ENCODE measurements around a stretch of chr17.

DNA sequence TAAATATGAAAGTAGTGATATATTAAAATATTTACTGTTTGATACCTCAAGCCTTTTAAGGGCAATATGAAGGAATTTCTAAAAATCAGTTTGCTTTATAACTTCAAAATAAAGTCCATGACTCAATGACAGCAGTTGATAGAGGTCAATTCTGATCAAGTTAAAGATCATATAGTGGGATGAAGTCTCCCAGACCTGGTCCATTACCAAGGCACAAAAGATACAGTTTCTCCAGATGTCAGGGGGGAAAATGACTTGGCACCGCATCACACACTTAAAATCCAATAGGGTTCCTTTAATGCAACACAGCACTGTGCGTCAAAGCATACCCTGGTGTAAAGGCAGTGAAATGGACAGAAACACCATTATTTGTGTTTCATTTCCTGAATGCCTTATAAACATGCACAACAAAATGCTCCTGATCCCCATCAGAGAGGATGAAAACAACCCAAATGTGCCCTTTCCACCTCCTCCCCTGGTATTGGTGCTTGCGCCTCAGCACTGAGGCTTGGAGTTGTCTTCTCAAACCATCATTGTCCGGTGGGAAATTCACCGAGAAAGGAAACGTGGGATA is 944 bp downstream of the CDC27 start:
- PRO-cap, 2 experiments = peak in 2 of 2 experiments; most common plus-strand start position 336 of the sequence (in 1); most common minus-strand start position 219 of the sequence (in 1)

DNA sequence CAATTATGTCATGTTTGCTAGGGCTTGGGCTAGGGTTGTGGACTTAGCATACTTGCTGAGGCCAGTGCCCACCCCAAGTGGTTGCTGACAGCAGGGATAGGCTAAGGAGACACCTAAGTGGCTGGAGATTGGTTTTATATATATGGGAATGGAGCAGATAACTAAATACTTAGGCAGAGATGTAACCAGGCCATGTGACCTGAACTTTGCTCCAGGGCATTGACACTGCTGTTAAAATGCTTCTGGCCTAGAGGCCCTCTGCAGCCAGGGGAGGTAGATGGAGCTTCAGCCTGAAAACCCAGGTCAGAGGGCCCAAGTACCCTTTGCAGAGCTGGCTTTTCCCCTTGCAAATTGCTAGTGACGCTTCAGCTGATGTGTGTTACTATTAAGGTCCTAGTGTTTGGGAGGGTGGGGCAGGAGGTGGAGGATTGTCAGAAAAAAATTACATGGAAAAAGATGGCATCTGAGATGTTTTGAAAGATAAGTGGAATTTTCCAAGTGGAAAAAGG is 1.4 kb upstream of the ITGB3 start:
- PRO-cap, 2 experiments = no peak in any of the 2 experiments

GRCh38 chr17:47438119-47439413 is 92.3 kb upstream of the NPEPPS start:
- PRO-cap, 2 experiments = no peak in any of the 2 experiments

- PRO-cap, 2 experiments = peak in 2 of 2 experiments; most common plus-strand start chr17:47660115 (in 1)
Measured at GRCh38 chr17:47659509-47660570, 10.1 kb downstream of the KPNB1 start.

DNA sequence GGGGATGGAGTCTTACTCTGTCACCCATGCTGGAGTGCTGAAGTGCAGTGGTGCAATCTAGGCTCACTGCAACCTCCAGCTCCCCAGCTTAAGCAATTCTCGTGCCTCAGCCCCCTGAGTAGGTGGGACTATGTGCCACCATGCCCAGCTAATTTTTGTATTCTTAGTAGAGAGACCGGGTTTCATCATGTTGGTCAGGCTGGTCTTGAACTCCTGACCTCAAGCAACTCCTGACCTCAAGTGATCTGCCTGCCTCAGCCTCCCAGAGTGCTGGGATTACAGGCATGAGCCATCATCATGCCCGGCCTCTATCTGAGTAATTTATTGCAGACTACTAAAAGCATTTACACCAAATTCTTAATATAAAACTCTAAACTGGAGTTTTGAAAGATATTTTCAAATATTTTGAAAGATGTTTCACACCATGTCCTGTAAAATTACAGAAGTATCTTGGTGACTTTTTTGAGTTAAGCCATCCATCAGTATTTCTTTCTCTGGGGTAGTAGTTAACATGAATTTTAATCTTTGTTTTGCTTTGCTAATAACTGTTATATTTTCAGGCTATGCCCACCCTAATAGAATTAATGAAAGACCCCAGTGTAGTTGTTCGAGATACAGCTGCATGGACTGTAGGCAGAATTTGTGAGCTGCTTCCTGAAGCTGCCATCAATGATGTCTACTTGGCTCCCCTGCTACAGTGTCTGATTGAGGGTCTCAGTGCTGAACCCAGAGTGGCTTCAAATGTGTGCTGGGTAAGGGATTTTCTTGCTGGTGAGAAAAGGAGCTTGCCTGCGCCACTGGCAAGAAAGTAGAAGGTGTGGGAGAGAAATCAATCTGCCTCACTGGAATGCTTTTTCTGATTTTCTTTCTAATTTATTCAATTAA is 19.6 kb downstream of the KPNB1 start:
- PRO-cap, 2 experiments = no peak in any of the 2 experiments

- PRO-cap, 2 experiments = peak in 1 of 2 experiments; most common plus-strand start chr17:47734964 (in 1)
Measured at GRCh38 chr17:47734659-47735489, 1.8 kb downstream of the TBX21 start.

DNA sequence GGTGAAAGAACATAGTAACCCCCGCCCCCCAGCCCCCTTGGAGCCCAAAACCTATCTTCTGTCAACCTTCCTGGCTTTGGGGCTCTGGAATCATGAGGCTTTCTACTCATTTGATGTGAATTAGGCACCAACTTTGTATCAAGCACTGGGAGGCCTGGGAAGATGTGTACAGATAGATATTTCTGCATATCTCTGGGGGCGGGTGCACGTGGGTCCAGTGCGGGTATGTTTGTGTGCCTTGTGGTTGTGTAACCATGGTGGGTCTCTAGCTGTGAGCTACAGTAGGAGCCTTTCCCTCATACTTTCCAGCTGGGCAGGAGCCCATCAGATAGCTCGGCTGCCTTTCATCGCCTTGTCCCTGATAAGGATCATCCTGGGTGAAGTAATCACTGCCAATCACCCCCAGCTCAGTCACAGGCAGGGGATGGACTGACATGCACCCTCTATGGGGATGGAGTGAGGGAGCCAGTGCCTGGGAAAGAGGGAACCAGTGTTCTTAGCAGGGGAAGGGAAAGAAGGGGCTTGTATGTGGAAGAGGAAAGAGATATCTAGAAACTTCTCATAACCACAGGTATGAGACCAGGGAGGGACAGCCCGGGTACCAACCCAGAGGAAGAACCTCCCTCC is 3.1 kb upstream of the SCRN2 start:
- PRO-cap, 2 experiments = no peak in any of the 2 experiments

DNA sequence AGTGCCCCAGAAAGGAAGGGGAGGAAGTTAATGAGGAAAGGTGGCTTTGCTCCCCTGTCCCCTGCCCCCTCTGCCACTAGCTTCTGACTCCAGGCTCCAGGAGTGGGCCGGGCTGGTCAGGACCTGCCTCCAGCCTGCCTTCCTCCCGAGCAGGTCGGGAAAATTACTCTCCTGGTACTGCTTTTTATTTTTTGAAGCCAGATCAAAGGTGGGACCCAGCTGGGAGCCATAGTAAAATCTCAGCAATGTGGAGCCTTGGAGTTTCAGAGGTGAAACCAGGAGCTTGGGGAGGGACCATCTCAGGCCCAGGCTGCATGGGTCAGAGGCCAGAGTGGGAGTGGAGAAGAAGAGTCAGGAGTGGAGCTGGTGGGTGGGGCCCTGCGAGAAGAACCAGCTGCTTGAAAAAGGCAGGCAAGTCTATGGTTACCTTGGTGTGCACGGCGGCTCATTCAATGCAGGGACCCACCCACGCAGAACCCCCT is 10.4 kb upstream of the SP2 start:
- PRO-cap, 2 experiments = no peak in any of the 2 experiments

GRCh38 chr17:47949827-47950246 is 7.8 kb downstream of the PRR15L start:
- PRO-cap, 2 experiments = no peak in any of the 2 experiments

- PRO-cap, 2 experiments = no peak in any of the 2 experiments
Measured at GRCh38 chr17:48011770-48012687, 25.6 kb downstream of the COPZ2 start.

GRCh38 chr17:48014343-48014857 is 23.2 kb downstream of the COPZ2 start:
- PRO-cap, 2 experiments = no peak in any of the 2 experiments

DNA sequence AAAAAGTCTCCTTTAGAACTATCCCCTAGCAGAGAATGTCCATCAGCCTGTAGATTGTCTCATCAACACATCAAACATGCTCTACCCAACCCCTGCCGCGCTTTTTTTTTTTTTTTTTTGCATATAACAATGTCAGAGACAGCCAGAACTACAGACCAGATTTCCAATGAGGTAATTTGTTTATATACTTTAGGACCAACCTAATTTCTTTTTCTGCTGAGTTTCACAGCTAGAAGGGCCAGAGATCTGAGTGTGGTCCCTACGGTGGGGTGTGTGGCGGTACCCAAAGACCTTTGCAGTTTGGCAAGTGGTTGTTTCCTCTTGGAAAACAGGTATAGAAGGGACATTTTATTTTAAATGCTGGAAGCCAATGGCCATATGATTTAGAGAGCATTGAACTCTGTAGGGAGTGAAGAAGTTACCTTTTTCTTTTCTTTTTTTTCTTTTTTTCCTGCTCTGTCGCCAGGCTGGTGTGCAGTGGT is 22.8 kb downstream of the SNX11 start:
- PRO-cap, 2 experiments = no peak in any of the 2 experiments

DNA sequence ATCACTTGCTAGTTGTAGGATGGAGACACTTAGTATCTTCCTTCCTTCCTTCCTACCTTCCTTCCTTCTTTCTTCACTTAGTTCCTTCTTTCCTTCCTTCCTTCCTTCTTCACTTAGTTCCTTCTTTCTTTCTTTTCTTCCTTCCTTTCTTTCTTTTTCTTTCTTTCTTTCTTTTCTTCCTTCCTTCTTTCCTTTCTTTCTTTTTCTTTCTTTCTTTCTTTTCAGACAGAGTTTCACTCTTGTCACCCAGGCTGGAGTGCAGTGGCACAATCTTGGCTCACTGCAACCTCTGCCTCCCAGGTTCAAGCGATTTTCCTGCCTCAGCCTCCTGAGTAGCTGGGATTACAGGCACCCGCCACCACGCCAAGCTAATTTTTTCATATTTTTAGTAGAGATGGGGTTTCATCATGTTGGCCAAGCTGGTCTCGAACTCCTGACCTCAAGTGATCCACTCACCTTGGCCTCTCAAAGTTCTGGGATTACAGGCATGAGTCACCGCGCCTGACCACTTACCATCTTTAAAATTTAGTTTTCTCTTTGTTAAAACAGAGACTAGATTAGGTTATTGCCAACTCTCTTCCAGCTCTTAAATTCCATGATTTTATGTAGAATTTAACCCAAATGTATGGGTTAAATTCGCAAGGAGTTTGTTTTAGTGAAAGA is 91.9 kb downstream of the SKAP1 start:
- PRO-cap, 2 experiments = no peak in any of the 2 experiments

- PRO-cap, 2 experiments = peak in 2 of 2 experiments; most common plus-strand start chr17:48441580 (in 2); most common minus-strand start chr17:48441396 (in 2)
Measured at GRCh38 chr17:48441204-48441890, 11.3 kb upstream of the SKAP1 start.

DNA sequence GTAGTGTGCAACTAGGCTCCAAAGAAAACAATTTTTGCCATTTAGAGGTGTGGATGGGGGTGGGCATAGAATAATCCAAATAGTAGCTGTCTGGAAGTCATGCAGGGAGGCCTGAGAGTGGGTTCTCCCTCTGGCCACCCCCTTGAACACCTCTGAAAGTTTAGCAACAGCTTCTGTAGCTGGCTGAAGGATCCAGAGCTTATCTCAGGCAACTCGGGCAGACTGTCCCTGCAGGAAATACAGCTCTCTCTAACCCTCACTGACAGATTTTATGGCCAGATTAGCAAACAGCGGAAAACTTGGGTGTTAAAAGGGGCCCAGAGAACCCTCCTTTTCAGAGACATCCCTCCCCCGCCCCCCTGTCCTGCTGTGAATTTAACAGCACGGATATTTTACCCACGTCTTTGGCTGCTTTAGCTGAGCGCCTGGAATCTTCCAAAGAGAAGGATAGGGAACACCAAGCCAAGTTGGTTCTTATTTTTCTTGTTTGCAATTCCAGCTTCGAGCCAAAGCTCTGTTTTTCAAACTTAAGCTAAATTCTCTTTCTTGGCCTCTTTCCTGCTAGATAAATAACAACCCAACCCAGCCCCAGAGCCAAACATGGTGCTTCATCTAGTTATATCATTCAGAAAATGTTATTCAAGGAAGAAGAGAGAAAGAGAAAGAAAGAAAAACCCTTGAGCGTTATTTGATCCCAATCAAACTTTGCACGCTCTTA is 2.2 kb upstream of the HOXB2 start:
- PRO-cap, 2 experiments = peak in 1 of 2 experiments; most common plus-strand start position 266 of the sequence (in 1); most common minus-strand start position 241 of the sequence (in 1)

- PRO-cap, 2 experiments = no peak in any of the 2 experiments
Measured at GRCh38 chr17:48563871-48564038, 14.4 kb downstream of the HOXB4 start.

GRCh38 chr17:48575502-48576383 is 2.4 kb downstream of the HOXB4 start:
- PRO-cap, 2 experiments = no peak in any of the 2 experiments

DNA sequence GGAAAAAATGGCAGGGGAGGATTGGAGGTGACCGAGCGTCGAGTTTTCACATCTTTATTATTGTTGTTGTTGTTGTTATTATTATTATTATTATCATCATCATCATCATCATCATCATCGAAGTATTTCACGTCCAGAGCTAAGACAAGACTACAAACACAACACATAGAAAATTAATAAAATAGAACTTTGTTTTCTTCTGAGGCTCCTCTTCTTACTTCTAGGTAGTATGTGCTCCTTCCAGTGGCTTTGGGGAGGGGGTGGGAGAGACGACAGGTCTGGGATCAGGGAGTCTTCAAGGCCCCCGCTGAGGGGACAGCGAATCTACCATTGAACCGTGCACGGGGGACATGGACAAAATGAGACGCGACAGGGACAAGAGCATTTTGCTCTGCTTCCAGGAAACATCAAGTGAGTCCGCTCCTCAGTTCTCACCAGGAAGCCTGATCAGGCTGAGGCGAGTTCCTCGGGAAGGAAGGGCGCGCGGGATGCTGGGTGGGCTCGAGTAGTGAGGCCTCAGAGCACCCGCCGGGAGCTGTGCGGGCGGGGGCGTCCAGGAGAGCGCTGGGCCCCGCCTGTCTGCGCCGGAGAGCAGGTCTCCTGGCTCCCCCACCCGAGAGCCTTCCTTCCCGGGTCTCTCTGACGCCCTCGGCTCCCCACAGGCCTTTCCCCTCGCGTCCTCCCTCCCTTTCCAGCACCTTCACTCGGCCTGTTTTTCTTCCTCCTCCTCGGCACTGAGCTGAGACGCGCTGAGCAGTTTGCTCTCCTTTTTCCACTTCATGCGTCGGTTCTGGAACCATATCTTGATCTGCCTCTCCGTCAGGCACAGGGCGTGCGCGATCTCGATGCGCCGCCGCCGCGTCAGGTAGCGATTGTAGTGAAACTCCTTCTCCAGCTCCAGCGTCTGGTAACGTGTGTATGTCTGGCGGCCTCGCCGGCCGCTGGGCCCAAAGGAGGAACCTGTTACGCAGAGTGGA is 2.4 kb upstream of the HOXB5 start:
- PRO-cap, 2 experiments = no peak in any of the 2 experiments

DNA sequence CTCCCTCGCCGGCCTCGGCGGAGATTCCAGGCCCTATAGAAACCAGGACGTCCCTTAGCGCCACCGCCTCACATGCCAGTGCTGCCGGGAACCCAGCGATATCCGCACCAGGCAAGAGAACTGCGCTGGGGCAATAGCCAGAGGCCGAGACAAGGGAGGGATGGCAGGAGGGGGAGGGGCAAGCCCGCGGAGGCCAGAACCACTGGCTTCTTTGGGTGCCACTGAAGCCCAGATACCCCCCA is 929 bp downstream of the HOXB6 start:
- PRO-cap, 2 experiments = no peak in any of the 2 experiments

DNA sequence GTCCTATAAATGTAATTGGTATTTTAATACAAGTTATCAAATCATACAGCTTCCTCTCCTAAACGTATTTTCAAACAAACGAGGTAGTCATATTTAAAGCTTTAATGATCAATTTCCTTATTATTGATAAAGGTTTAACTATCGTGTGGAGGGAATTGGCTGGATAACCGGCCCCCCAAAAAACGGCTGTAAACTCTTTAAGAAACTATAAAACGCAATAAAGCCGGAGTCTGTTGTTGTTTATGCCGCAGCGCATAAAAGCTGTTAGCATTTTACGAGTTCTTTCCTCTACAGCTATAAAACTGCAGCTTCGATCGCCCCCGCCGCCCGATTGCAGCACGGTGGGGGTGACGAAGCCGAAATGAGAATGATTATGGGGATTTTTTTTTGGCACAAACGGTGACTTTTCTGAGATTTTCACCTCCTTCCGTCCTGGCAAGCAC is 582 bp upstream of the HOXB8 start:
- PRO-cap, 2 experiments = no peak in any of the 2 experiments

Data from helper T cell (primary cell).